Placental pericyte (primary cell): ENCODE measurements around a stretch of chr17.

DNA sequence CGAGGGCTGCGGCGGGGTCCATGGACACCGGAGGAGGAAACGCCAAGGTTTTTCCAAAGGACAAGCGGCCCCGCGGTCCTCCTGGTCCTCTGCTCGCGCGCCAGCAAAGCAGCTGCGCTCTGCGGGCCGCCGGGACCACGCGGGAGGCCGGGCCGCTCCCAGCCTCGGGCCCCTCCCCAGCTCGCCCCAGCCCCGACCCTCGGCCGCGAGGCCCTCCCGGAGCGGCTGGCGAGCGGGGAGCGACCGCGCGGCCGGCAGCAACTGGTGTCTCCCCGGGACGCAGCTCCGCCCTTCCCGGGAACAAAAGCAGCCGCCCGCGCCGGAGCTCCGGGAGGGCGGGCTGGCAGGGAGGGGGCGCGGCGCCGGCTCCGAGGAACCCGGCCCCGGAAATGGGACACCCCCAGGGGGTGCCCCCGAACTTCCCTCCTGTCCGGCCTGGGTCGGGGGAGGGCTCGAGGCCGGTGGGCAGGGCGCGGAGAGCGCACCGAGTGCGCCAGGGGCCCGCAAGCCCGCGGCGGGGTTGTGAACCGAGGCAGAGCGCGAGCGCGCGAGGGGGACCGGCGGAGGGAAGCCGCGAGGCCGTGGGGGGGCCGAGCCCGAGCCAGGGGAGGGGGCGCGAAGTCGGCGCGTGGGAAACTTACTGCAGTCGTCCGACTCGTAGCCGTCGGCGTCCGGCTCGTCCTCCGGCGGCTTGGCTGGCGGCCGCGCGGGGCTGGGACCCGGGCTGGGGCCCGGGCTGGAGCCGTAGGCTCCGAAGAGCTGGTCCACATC lies 799 bp downstream of the DOC2B start:
- CAGE, long polyA plus RNA: no peak

GRCh38 chr17:185656-186202 lies 4.3 kb upstream of the DOC2B start:
- CAGE, long polyA plus RNA: no peak

GRCh38 chr17:214647-215357 lies 33.4 kb upstream of the DOC2B start:
- CAGE, long polyA plus RNA: no peak

DNA sequence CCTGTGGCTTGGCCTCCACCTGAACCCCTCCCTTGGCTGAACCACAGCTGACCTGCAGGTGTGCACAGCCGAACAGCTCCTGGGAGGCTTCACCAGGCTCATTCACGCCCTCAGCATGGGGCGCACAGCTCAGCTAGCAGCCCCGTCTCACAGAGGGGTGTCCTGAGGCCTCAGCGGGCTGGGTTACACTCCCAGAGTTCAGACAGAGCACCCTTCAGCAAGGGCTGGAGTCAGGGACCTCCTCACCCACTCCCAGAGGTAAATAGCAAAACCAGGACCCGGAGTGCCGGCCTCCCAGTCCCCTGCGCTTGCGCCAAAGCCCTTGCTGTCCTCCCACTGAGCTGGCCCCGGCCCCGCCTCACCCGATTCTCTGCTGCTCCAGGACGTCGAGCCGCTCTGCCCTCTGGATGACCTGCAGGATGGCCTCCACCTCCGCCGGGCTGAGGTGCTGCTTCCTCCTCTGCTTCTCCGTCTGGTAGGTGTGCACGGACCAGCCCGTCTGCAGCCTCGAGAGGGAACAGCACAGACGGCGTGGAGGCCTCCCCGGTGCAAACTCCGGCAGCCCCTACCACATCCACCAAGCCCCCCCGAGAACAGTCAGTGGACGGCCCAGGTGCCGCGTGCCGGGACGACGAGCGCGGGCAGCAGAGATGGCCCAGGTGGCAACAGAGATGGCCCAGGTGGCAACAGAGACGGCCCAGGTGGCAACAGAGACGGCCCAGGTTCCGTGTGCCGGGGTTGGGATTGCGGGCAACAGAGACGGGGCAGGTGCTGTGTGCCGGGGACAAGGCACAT lies 31.5 kb downstream of the RPH3AL start:
- CAGE, long polyA plus RNA: no peak

- CAGE, long polyA plus RNA: no peak
Measured at GRCh38 chr17:334810-335531, 17.6 kb downstream of the RPH3AL start.

GRCh38 chr17:348597-349750 lies 3.6 kb downstream of the RPH3AL start:
- CAGE, long polyA plus RNA: no peak

DNA sequence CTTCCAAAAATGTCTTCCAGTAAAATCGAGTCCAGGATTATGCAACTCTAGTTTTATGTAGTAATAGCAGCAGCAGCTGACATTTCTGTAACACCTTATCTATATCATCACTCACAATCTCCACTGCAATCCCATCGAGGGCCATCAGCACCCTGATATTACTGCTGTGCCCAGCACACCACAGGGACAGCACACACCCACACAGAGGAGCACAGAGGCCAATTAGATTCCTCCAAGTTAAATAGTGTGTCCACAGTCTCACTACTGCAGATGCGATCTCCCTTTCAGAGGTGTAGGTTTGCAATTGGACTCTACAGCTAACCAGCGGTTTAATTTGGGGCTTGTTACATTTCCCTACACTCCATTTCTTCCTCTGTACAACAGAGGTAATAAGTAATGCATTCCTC lies 2.9 kb downstream of the RPH3AL start:
- CAGE, long polyA plus RNA: no peak

DNA sequence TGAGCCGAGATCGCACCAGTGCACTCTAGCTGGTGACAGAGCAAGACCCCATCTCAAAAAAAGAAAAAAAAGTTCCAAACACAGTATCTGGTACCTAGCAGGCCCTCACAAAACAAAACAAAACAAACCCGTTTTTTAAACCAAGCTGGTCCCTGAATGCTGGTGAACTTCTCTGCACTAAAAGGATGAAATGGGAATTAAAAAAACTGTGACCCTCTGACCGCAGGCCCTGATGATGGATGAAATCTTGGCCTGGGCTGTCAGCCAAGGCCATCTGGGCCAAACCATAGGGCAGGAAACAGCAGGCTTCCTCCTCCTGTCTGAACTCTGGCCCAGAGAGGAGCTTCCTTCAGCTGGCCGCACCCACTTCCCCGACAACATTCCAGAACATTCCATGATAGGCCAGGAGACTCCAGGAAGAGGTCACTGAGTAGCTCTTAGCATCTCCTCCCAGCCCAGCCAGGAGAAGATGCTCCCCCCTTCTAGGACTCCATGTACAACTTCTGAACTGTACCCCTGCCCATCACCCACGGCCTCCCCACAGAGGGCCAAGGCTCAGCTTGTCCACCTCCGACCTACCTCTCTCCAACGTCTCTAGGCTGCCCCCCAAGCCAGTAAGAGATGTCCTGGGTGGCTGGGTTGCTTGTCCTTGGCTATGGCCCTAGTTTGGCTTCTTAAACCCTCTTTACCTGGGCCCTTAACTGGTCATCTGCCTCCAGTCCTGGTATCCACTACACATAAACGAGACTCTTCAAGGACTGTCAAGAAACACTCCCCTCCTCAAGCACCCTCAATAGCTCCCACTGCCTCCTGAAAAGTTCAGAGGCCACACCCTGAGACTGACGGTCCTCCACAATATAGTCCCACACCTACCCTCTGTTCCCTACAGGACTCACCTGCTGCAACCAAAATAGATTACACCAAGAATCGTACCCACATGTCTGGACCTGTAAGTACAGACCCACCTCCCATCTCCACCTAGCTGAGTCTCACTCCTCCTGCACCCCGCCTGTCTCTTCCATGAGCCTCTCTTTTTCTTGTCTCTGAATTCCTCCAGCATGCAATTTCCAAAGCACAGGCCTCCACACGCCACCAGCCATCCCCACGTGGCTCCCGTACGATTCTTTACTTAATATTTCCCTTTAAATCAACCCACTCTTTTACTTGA lies 1.7 kb downstream of the RPH3AL start:
- CAGE, long polyA plus RNA: no peak

DNA sequence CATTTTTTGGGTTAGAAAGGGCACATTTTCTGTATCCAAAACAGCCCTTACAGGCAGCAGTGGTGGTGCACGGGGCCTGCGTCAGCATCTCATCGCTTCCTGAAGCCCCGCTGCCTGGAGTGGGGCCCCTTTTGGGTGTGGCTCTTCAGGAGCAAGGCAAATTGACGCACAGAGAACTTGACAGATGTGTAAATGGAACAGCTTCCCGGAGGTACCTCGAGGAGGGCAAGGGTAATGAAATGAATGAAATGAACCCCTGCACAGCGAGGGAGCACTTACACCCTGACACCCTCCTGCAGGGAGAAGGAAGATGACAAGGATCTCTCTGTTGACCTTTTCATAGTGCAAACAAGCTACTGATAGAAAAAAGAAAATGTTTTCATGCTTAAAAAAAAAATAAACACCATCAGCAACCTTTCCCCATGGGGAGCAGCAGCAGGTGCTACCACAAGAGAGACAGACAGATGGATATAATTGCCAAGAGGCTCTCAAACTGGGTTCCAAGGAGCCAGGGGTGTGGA lies 485 bp upstream of the RPH3AL start:
- CAGE, long polyA plus RNA: no peak

DNA sequence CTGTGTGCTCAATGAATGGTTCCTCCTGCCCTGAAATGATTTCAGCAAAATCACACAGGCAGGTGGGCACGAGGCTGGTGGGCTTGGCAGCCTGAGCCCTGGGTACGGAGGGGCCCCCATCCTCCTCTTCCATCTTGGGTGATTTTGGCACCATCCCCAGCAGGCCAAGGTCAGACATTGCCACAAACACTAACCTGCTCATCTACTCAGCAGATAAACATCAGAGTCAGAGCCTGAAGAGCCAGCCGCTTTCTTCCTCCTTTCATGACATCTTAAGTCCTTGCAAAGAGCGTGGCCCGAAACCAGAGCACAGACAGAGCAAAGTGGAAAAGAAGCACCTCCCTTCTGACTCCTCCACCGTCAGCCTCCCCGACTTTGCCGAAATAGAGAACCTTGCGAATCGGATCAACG lies 2.8 kb downstream of the C17orf97 start:
- CAGE, long polyA plus RNA: no peak

DNA sequence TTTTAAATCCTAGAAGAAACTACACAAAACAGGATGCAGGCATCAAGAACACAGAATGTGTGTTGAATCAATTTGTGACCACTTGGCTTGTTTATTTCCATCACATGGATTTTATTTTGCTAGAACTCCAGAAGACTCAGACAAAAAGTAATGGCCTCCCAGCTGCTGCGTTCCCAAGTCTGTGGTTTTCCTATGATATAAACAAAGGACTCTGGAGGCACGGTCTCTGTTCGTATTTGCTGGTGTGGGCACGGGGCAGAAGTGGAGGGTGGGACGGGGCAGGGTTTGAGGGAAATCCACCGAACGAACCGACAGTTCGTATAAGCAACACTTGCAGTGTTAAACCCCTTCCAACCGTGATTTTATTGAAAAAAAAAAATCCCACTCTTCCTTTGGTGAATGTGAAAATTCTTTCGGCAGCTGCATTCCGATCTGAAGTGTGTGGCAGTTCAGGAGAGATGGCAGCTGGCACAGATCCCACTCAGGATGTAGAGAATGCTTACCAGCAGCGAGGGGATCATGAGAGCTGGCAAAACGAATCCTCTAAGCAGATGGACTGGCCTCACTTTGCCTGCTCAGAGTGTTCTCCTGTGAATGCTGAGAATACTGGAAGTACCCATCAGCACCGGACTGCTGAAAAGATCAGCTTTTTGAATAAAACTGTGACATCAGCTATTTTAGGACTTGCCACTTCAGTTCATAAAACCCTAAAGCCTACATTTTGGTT lies 139.3 kb downstream of the C17orf97 start:
- CAGE, long polyA plus RNA: no peak

GRCh38 chr17:859868-860200 lies 77.7 kb downstream of the MRM3 start:
- CAGE, long polyA plus RNA: no peak

DNA sequence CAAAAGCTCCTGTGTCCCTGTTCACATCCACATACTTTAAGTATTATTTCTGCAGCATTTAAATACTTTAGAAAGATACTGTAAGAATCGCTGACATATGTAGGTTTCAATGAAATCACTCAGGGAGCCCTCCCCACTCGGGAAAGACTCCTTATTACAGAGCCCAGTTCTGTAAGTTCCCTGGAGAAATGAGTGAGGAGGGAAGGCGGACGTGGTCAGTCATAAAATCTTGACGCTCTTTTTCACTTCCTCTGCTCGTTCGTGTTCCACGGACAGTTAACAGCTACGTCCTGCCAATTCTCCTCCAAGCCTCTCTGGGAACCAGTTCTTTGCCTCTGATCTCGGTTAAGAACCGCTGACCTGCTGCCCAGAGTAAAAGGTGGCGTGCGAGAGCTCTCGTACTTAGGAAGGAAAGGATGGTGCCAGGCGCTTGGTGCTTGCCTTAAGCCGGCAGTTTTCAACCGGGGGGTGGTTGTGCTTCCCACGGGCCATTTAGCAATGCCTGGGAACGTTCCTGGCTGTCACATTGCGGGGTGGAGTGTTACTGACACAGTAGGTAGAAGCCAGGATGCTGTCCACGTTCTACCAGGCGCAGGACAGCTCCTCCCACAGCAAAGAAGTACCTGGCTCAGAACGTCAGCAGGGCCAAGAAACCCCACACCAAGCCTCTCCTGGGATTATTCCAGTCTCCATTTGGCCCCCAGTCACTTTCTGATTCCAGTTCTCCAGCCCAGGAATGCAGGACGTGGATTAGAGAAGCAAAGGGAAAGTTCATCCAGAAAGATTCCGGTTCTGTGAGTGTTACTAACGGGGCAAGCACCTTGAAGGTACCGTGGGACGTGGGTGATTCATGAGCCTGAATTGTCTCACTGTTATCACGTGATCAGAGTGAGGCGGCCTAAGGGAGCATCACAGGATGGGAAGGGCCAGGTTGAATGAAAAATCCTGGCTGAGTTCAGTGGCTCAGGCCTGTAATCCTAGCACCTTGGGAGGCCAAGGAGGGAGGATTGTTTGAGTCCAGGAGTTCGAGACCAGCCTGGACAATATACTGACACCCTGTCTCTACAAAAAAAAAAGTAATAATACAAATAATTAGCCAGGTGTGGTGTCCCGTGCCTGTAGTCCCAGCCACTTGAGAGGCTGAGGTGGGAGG lies 87.7 kb downstream of the MRM3 start:
- CAGE, long polyA plus RNA: no peak

DNA sequence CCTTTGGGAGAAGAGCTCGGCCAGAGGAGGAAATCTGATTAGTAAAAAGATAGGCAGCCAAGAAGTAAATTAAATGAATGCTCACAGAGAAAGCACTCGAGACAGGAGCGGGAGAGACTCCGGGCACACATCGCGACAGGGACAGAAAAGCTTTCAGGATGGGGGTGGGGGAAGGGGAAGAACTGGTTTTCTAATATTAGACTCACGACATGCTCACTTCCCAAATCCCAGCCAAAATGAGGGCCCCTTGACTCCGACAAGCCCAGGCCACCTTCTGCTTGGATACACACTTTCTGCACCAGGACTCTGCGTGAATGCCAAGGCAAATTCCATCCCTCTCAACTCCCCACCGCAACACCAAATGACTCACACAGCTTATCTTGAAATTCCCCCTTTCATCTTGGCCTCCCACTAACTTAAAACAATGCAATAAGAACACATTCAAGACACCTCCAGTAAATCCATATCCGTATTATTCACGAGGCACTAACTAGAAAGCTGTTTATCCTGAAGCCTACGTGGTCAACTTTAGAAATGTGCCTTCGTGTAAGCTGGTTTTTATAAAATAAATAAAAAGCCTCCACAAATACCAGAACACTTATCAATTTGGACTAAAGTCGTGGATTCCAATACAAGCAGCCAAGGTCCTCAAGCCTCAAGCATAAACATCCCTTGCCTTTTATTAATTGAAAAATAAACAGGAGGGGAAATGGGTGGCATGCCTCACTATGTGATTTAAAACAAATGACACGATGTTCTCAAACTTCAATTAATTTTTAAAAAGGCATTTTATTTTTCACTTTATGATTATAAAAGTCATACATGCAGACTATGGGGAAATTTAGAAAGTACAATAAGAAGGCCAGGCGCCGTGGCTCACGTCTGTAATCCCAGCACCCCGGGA lies 46.1 kb downstream of the NXN start:
- CAGE, long polyA plus RNA: no peak

GRCh38 chr17:978750-979142 lies 830 bp downstream of the NXN start:
- CAGE, long polyA plus RNA: no peak

DNA sequence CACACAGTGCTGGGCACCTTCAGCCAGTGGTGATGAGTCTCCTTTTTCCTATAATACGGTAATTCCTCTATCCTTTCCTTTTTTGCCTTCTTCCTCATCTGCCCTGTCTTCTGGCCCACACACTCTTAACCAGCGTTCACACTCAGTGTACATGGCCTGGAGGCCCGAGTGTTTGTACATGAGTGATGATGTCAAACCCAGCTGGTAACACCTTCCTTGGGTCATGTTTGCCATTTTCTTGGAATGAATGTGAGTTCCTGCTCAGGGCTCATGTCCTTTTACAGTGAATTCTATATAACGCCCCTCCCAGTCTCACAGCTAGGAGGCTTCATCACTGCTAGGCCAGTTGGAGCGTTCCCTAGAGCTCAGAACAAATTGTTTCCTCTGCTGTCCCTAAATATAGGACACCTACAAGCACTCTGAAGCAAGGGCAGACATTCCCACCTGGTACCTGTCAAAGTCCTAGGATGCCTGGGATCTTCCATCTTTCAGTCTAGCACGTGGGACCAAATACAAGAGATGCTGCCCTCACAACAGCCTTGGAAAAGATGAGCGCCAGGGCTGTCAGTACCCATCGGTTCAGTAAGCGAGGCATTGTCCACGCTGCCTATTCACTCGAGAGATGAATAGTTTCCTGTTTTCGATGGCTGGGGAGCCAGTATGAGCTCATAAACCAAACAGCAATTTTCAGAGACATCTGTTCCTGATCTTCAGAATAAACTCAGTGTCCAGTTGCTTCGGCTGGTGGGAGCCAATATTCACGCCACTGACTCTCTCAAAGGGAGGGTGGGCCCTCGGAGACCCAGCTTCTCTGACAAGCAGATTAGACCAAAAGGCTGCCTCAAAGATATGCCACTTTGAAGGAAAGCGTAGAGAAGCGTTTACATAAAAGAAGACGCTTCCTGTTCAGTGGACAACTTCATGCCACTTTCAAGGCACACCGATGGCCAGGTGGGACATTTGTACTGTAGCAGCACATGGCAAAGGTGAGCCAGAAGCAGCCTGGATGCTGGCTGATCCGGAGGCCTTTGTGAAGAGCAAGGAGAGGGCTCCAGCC lies 5.7 kb downstream of the TIMM22 start:
- CAGE, long polyA plus RNA: no peak

DNA sequence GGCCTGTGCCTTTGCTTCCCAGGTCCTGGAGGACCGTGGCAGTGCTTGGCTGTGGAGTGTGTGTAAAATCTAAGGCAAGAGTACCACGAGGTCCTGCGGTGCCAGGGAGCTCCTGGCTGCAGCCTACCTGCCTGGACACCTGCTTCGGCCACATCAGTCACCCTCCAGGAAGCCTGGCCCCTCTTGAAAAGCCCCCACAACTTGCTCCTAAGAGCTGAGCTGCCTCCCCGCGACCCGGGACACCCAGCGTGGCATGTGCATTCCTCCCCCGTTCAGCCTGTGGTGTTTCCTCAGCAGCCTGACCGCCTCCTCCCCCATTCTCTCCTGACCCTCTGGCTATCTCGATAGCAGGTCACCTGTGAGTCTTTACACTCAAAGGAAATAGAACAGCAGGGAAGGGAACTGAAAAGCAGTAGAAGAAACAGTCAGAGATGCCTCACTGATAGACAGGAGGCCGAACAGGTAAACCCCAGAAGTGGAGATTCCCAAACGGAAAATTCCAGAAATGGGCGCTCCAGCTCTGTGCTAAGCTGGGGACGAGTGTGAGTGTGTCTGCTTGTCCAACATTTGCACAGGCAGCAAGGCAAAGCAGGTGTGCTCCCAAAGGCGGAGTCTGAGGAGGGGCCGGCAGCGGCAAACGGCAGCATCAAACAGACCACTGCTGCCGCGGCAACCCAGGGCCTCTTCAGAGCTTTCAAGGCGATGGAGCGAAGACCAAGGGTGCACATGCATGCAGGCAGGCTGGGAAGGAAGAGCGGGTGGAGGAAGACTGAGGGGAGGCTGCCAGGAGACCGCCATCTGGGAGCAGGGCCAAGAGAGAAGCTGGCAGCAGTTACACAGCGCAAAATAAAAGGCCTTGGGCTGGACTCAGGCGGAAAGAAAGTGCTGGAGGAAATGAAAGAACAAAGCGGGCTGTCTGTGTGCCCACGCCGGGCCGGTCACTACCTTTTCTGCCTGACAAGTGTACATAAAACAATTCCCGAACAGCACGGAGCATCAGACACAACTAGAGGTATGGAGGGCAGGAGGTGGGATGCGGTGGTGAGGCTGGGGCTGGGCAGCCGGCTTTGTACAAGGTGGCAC lies 8.3 kb downstream of the TIMM22 start:
- CAGE, long polyA plus RNA: no peak

DNA sequence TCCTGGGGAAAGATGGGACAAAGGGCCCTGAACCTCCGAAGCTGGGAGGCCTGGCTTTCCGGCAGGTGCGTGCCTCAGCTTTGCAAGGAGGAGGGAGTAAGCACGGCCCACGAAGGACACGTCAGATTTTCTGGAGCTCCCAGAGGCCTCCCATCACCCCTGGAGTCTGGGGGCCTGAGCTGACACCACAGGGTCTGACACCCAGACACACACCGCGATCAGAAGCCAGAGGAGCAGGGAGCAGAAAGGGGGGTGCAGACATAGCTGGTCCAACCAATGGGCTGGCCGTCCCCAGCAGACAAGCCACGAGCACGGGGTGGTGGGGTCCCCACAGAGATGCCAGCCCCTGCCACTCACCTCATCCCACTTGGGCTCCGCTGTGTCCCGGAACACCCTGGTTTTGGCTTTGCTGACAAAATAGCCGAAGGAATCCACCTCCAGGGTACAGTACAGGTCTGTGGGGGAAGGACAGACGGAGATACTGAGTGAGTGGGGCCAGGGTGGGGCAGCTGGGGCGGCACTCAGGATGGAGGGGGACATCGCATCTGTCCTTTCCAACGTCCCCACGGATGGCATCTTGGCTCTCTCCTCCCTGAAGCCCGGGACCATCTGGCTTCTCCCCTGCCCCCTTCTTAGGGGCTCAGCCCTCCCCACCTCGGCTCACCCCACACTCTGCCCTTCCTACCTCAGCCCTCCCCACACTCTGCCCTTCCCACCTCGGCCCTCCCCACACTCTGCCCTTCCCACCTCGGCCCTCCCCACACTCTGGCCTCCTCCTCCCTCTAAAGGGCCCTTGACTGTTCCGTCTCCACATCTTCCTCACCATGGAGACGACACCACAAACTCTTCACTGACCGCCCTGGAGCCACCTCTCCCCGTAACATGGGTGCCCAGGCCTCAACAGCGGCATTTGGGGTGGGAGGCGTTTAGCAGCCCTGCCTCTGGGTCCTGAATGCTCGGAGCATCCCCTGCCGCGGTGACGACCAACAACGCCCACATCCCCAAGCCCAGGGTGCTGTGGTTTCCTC lies 53.6 kb downstream of the TIMM22 start:
- CAGE, long polyA plus RNA: no peak

DNA sequence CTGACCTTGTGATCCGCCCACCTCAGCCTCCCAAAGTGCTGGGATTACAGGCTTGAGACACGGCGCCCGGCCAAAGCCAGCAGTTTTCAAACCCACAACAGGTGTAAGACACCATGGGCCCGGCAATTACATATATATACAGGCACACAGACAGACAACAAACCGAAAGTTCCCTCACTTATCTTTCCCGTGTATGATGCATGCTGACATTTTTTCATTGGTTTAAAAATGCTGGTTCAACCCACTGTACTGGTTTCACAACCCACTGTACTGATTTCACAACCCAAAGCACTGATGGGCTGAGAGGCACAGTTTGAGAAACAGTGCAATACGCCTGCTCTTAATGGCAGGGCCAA lies 81.5 kb downstream of the ABR start:
- CAGE, long polyA plus RNA: no peak

DNA sequence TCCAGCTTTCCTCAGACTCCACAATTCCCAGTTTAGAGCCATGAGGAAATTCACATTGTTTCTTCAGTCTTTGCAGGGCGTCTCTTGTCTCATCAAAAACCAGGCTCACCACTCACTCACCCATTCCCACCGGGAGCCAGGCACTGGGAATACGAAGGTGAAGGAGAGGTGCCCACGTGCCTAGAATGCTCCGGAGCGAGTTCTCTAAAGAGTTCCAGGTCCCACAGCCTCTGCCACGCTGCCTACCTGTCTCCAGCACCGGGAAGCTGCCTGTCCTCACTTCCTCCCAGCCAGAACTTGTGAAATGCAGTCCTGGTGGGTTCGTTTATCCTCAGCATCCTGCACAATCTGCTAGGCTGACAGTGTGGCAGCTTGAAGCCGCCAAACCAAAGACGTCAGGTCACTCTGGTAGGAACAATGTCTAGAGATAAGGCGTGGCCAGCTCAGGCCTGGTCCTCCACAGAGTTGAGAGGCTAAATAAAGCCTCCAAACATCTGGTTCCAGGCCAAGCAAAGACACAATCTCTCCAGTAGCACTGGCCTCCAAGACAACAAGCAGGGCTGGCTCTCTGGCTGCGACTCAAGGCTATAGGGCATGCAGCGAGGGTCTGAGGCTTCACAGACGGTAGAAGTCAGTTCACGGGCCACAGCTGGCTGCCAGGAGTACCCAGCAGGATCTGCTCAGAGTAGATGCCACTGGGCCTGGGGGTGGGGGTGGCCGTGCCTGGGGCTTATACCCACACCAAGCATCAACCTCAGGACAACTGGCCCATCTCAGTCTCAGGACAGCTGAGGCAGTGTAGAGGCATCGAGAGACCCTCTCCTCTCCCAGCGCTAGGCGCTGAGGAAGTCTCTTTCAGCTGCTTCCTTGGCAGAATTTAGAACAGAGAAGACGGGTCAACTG lies 75.6 kb downstream of the ABR start:
- CAGE, long polyA plus RNA: no peak